H4 (cell line): ENCODE measurements around a stretch of chr16.

DNA sequence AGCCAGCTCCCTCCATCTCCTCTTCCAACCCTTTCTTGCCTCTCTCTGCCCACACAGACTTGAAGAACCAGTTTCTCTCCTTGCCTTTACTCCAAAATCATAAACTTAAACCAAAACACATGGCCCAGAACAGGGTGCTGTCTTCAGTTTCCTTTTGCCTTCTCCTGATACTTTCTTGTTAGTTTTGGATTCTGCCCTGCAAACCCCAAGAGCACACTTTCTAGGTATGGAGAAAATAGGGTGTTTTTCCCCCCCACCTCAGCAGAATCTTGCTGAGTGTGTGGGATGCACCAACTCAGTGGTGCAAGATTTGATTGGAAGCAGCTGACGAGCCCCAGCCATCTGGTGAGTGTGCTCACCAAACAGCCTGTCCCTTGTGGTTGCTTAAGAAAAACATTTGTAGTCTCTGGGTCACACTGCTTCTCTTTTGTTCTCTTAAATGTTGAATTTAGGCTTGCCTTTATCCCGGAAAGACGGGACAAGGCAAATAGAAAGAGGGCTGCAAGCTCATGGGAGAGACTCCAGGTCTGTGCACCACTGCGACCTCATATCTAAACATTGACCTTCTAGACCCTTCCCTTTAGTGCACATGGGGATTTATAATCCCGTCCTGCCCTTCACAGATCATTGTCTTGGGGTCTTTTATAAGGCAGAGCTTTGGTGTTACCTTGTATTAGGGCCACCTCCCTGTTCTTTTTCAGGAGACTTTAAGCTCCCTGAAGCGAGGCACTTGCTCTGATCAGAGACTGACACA is 176.0 kb upstream of the MAF start:
- RAMPAGE, long total RNA, result no peak

GRCh38 chr16:79930909-79931118 is 330.3 kb upstream of the MAF start:
- RAMPAGE, long total RNA, result no peak

GRCh38 chr16:80507705-80508242 is 33.0 kb upstream of the DYNLRB2 start:
- RAMPAGE, long total RNA, result no peak

- RAMPAGE, long total RNA, result no peak
Measured at GRCh38 chr16:80837843-80838322, 33.5 kb upstream of the CDYL2 start.

DNA sequence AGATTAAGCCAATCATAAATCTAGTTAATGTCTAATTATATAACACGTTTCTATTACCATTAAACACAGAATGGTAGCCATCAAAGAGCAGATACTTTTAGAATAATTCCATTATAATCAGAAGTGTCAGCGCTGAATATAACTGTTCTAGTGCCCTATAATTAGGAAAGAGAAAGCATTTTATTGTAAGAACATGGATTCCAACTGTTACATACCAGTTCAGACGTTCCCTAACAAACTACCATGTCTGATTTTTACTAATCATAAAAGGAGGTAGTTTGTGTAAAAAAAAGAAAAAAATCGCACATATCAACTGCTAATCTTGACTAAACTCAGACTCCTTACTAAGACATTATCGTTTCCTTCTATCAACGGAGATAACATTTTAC is 9.8 kb downstream of the CMC2 start:
- RAMPAGE, long total RNA, result no peak

- RAMPAGE, long total RNA, result no peak
Measured at GRCh38 chr16:81036899-81037388, 1.3 kb downstream of the ATMIN start.

DNA sequence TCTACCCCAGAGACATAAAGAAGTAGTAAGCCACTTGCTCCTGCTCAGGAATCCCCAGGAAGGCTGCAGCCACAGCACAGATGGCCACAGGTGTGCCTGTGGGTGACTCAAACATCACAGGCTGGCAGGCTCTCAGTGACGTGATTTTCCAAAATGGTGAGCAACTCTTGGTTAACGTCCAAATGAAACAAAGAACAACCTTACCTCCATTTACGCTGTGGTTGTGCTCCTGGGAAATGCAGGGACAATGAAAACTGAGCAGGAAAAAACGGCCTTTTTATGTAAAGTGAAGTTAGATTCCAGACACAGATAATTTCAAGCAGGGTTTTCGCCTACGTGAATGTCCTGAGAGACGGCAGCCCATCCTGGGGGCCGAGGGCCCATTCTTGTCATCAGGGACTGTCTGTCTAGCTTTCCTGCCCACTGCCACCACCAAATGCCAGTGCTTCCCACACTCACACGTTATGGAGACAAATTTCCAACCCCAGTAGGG is 37.4 kb upstream of the CMIP start:
- RAMPAGE, long total RNA, result no peak

DNA sequence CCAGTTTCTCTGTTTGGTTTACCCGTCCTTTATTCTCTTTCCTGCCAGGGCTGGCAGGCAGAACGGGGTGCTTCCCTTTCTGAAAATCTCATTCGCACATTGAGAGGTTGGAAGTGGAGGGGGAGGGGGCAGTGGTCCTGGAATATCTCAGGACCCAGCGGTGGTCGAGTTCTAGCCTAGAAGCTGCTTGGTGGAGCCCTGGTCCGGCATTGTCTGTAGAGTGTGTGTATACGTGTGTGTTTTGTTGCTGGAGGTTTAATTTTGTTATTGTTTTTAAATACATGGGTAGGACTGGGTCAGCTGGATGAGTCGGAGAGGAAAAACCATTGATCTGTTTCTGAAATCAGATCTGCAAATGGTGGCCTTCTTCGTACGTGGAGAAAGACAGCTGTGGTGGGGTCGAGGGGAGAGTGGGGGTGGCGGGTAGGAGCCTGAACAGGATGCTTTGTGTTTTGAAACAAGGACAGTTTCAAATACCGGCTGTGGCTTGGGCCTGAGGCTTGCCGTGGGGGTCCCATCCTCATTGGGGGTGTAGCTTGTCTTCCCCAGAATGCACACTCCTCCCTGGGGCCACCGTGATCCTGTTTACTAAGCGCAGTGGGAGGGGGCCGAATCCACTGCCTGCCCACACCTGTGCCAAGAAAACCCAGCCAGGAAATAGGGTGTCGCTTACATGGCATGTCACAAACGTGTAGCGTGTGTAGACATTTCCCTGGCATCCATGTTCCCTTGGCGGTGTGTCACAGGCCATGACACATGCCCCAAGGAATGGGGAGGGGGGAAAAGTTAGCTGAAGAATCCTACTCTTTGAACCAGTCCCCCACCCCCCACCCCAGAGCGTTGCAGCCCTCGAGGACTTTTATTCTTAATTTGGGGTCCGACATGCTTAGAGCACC is 1.7 kb downstream of the CMIP start:
- RAMPAGE, long total RNA, result no peak

- RAMPAGE, long total RNA, result no peak
Measured at GRCh38 chr16:81455720-81456562, 11.3 kb downstream of the CMIP start.

GRCh38 chr16:81459950-81460423 is 15.4 kb downstream of the CMIP start:
- RAMPAGE, long total RNA, result no peak

DNA sequence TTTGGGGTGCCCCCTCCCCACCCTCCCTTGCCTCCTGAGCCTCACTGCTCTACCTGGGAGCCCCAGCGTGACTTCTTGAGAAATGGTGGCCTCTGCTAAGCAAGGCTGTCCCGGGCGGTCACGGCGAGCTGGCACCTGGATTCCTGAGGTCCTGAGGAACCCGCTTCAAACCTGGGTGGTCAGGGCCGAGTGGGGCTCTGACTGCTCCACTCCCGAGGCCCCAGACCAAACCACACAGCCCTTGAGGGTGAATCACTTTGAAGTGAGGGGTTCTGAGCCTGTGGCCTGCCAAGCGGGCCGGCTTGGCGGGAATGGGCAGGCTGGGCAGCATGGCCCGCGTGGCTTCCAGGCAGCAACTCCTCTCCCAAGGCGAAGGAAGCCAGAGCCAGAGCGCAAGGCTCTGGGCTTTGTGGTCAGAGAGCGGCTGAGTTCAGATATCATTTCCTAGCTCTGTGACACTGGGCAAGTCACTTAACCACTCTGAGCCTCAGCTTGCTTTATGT is 42.6 kb downstream of the CMIP start:
- RAMPAGE, long total RNA, result no peak

- RAMPAGE, long total RNA, result no peak
Measured at GRCh38 chr16:81633742-81634178, 145.3 kb upstream of the PLCG2 start.

DNA sequence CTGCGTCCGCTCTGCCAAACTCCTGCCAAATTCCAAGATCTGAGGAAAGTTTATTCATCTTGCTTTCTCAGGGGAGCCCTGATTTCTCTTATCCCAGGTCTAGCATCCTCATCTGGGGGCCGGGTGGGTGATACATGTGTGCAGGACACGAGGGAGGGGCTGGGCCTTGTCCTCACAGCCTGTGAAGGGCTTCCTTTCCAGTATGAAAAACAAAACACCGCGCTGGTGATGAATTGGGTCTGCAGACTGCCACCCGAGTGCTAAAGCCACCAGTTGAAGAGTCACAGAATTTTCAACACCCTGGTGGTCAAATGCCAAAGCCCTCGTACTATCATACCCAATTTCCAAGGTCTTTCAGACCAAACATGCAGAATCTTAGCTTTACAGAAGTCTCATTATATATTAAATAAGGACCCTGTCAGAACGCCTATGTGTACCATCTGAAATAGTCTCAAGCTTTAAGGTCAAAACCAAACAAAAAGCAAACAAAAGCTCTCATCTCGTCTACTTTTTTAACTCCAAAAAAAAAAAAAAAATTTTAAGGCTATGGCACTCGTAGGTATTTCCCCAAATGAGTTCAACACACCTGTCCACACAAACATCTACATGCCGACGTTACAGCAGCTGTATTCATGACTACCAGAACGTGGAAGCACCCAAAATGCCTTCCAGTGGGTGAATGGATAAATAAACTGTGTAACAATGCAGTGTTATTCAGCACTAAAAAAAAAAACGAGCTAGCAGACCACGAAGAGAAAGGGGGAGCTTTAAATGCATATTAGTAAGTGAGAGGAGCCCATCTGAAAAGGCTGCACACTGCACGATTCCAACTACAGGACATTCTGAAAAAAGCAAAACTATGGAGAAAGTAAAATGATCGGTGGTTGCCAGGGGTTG is 116.3 kb upstream of the PLCG2 start:
- RAMPAGE, long total RNA, result no peak

- RAMPAGE, long total RNA, result no peak
Measured at GRCh38 chr16:81716451-81716774, 62.7 kb upstream of the PLCG2 start.

DNA sequence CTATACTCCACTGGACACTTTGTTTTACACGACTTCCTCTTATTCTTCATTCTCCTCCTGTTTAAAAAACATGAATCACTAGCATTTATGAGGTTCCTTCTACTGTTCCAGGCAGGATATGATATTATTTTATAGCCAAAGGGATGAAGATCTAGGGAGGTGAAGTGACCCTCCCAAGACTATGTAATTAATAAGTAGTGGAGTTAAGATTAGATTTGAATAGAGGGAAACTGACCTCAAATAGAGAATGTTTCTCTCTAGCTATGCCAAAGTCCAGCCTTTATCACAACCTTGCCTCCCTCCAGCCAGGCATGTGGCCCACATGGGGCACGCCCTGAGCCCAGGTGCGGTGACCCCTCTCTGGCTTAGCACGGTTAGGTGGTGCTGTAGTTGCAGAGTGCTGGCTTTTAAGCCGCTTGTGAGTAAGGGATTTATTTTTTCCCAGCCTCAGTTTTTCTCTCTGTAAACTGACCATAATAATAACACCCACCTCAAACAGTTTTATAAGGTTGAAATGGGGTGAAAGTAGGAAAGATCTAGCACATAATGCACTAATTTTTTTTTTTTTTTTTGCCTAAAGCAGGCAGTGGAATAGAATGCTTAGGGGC is 1.1 kb upstream of the HSD17B2 start:
- RAMPAGE, long total RNA, result no peak

DNA sequence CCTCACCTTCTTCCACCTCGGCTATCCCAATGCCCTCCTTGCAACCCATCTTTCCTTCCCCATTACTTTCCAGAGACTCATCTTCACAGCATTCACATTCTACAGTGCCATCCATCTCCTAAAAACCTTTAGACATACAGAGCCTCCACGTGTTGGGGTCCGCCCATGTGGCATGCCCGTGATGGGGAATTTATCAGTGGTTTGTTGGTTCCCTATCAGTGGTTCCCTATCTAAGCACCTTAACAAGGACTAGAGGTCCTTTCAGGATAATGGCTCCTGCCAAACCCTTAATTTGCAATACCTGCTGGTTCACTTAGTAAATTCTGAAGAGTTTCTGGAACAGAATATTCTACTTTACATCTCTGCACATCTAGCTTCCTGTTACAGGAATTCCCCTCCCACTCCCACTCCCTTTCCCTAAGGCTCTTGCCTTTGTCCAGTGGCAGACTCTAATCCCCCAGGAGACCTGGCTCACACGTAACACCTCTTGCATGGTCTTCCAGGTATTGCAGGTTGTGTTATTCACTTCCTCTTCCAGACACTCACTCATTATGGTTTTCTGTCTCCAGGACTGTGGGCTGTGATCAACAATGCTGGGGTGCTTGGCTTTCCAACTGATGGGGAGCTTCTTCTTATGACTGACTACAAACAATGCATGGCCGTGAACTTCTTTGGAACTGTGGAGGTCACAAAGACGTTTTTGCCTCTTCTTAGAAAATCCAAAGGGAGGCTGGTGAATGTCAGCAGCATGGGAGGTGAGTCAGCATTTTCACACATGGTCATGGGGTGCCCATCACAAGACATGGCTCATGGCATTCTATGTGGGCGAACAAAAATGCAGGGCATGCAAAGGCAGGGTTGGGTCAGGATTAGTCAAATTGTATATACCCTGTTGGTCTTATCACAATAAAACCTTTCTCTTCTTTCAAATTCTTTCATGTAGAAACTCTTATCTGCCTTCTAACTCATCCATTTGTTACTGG is 35.6 kb downstream of the HSD17B2 start:
- RAMPAGE, long total RNA, result no peak

DNA sequence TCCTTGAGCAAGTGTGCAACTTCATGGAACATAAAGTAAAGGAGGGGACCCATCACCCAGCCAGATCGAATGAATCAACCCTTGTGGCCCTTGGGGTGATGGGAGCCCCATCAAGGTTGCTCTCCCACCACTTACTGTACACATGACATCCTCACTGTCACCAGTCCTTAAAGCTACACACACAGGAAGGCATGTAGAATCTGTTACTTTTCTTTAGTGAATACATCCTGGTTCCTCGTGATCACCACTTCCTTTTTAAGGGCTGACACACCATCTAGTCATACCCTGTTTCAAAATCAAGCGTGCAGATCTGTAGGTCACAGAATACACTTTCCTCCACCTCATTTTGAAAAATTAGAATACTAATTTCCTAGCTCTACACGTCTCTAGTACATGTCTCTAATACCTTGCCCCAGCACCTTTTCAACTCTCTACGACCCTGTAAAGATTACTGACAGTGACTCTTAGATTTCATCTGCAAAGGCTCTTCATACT is 22.7 kb upstream of the MPHOSPH6 start:
- RAMPAGE, long total RNA, result no peak

- RAMPAGE, long total RNA, result no peak
Measured at GRCh38 chr16:82715799-82716270, 89.1 kb downstream of the CDH13 start.

- RAMPAGE, long total RNA, result no peak
Measured at GRCh38 chr16:82750119-82750477, 123.3 kb downstream of the CDH13 start.

DNA sequence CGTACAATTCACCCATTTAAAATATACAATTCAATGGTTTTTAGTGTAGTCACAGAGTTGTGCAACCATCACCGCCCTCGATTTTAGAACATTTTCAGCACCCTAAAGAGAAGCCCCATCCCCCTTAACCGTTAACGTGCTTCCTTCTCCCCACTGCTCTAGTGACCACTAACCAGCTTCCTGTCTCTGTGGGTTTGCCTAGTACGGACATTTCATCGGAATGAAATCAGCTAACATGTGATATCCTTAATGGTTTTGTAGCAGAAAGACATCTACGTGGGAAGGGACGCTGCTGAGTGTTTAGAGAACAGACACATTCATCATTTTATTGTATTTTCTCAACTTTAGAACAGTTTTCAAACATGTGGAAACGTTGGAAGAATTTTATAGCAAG is 80.7 kb upstream of the HSBP1 start:
- RAMPAGE, long total RNA, result no peak